ENCODE measurements around a stretch of chr15.

GRCh38 chr15:50536969-50537526, 9.4 kb downstream of the USP50 start:
- PRO-cap, result no peak
- RAMPAGE, long total RNA, result no peak

- PRO-cap, result no peak
- RAMPAGE, long total RNA, result no peak
Observed at GRCh38 chr15:50574394-50575153, 28.1 kb upstream of the USP50 start.

- PRO-cap, result no peak
- RAMPAGE, long total RNA, result no peak
Observed at GRCh38 chr15:50764417-50764934, 1.0 kb downstream of the SPPL2A start.

- PRO-cap, result no peak
- RAMPAGE, long total RNA, result no peak
Observed at GRCh38 chr15:50778130-50778608, 12.7 kb upstream of the SPPL2A start.

DNA sequence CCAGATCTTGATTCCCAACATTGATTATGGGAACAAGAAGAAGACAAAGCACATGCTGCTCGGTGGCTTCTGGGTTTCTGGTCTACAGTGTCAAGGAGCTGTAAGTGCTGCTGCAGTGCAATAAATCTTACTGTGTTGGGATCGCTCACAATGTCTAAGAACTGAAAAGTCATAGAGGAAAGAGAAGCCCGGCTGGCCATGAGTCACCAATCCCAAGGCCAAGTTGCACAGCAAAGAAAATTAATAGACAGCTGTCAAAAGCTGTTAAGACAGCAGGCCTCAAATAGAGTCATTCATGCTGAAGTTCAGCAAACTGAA, 33.2 kb upstream of the SPPL2A start:
- PRO-cap, result no peak
- RAMPAGE, long total RNA, result no peak

GRCh38 chr15:50873950-50874352, 34.5 kb upstream of the AP4E1 start:
- PRO-cap, result no peak
- RAMPAGE, long total RNA, result no peak

- PRO-cap, result no peak
- RAMPAGE, long total RNA, result no peak
Observed at GRCh38 chr15:50877004-50877528, 31.4 kb upstream of the AP4E1 start.

DNA sequence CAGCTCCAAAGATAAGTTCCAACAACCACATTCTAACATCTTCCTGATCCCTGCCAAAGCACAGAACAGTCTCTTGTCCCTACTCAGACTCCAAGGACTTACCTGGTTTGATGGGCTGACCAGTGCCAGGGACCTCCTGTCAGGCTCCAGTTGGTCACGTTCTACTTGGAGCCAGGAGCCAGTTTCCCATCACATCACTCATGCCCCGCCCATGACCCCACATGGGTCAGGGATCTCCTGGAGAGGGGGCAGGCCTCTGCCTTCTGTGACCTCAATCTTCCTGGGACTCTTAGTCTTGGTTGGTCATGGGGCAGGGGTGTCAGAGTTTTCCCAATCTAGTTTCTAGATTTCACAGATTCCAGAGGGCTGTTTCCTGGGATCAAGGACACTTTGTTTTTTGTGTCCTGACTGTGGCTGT, 20.1 kb downstream of the CYP19A1 start:
- PRO-cap, result no peak
- RAMPAGE, long total RNA, result no peak

DNA sequence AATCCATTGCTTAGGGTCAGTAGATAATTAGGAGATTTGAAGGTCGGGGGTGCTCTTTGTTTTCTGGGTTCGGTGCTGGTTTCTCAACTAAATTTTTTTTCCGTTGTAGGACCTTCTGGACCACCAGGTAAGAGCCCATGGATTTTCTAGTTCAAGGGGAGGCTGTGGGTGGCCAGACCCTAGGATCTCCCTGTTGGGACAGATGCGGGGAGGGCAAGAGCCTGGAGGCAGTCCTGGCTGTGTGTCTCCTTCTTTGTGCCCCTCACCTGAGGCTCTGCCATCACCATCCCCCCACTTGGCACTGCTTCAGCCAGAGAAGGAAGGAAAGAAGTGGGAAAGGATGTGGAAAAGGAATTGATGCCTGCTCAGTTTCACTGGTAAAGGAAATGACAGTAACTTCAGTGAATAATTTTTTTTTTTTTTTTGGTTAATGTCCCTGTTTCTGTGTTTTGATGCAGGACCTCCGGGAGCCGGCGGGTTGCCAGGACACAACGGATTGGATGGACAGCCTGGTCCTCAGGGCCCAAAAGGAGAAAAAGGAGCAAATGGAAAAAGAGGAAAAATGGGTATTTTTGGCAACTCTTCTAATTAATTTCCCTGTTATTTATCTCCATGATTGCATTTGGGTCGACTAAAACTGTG, 42.0 kb downstream of the GLDN start:
- PRO-cap, result no peak
- RAMPAGE, long total RNA, result start-site peak on the plus strand centred at position 507 of the sequence, 83 bp wide, 5 reads

GRCh38 chr15:51907347-51907605, 64.3 kb downstream of the LEO1 start:
- PRO-cap, result no peak
- RAMPAGE, long total RNA, result no peak

GRCh38 chr15:51907606-51907828, 64.1 kb downstream of the LEO1 start:
- PRO-cap, result no peak
- RAMPAGE, long total RNA, result no peak

GRCh38 chr15:52031472-52032065, 12.6 kb downstream of the MAPK6 start:
- PRO-cap, result no peak
- RAMPAGE, long total RNA, result no peak

DNA sequence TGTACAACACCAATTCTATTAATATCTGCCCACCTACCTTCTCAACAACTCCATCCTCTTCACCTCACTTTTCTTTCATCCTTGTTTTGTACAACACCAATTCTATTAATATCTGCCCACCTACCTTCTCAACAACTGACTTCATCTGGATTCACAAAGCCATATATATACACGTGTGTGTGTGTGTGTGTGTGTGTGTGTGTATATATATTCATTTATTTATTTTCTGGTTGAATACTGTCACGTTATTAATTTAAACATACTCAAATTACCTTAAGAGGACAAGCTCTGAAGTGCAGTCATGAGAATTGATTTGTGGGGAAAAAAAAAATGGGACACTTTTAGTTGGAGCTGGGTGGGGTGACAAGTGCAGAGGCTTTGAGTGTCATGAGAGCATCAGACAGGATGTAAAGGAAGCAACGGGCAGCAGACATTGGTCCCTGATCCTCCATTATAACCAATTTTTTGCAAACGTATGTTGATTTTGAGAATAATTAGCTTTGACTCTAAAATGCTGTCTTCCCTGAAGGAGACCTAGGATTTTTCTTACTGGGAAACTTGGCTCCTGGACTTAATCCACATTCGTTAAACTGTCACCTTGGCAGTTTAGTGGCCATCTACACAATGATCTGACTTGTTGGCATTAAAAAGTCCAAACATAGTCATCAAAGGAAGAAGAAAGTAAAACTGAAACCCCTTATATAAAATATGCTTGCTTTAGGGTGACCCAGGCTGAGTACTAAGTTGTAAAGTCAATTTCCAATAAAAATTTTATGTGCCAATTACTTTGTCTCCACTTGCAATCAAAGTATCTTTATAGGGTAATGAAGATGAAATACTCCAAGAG, 45.8 kb downstream of the BCL2L10 start:
- PRO-cap, result no peak
- RAMPAGE, long total RNA, result no peak

GRCh38 chr15:52185053-52185796, 6.0 kb downstream of the GNB5 start:
- PRO-cap, result no peak
- RAMPAGE, long total RNA, result no peak

- PRO-cap, result no peak
- RAMPAGE, long total RNA, result no peak
Observed at GRCh38 chr15:52208390-52208633, 17.1 kb upstream of the GNB5 start.

DNA sequence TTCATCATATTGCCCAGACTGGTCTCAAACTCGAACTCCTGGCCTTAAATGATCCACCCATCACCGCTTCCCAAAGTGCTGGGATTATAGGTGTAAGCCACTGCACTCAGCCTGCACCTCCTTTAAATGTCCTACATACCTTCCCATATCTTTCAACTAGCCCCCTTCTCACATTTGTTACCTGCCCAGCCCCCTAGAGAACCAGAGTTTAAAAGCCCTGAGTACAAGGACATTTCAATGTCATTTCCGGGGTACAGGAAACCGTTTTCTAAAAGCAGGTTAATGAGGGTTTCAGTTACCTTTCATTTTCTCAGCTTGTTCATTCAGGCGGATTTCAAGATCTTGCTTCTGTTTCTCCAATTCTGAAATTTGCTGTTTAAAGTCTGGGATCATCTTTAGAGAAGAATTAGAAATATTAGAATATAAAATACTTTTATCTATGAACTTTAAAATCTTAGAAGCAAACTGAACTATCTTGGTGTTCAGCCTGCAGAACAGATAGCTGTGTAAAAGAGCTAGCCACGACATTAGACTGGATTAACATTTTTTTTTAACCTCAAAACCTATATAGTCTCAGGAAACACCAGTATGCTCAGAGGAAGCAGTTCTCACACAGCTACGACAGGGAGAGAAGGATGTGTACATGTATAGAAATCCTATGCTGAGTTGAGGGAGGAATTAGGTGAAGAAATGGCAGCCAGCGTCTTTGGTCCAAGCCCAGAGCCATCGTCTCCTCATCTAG, 29.8 kb upstream of the GNB5 start:
- PRO-cap, result no peak
- RAMPAGE, long total RNA, result no peak

- PRO-cap, result no peak
- RAMPAGE, long total RNA, result no peak
Observed at GRCh38 chr15:52227316-52228049, 36.3 kb upstream of the GNB5 start.

GRCh38 chr15:52244131-52244751, 51.4 kb downstream of the MYO5C start:
- PRO-cap, result no peak
- RAMPAGE, long total RNA, result no peak

DNA sequence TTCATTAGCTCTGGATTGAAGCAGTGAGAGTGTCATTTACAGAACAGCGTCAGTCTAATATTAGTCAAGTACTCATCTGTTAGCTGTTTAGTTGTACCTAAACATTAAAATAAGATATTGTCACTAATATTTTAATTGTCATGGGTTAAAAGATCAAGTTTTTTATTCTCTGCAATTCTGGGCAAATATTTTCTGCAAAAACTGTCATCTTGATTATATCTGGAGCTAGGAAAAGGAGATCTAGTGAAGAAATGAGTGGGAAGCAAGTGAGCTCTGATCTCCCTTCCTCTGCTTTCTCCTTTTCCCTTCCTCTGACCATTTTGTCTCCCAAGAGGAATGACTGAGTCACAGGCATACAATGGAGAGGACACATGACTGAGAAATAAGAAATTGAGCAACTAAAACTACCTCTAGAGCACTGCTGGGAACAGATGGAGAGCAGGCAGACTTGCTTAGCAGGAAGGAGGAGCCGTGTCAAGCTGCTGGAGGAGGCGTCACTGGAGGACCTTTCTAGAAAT, 66.8 kb upstream of the MYO5C start:
- PRO-cap, result no peak
- RAMPAGE, long total RNA, result no peak

DNA sequence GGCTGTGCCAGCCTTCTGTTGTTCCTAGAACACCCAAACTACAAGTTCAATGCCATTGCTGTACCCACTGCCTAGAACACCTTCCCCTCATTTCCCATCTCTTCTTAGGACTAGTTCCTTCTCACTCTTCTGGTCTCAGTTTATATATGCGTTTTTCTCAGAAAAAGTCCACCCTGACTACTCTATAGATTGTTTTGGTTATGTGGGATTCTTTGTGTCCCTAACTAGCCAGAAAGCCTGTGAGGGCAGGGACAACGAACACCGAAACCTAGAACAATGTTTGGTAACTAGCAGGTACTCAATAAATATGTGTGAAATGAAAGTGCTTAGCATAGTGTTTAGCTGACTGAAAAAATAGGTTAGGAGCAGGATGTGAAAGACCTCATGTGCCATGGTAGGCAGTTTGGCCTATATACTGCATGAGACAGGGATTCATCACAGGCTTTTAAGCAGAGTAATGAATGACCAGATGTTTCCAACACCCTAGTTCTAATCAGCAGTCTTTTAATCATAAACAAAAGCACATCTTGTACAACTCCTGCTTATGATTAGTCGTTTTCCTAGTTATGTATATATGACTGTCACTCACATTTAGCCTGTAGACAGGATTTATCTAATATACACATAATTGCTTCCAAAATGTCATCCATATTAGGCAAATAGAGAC, 64.2 kb downstream of the MYO5A start:
- PRO-cap, result no peak
- RAMPAGE, long total RNA, result start-site peak on the minus strand centred at position 172 of the sequence, 183 bp wide, 6 reads